ENCODE data around the gene BEST2.

DNA sequence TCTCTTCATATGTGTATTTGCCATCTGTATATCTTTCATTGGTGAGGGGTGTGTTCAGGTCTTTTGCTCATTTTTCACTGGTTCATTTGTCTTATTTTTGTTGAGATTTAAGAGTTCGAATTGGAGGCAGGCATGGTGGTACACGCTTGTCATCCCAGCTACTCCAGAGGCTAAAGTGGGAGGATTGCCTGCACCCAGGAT is 5.4 kb downstream of the ZNF791 start:
- RRBS = no CpG with 5 or more reads among the region's 2 CpGs

GRCh38 chr19:12668023-12668466 is 1.2 kb downstream of the WDR83OS start:
- RRBS = no CpG with 5 or more reads among the region's 6 CpGs

DNA sequence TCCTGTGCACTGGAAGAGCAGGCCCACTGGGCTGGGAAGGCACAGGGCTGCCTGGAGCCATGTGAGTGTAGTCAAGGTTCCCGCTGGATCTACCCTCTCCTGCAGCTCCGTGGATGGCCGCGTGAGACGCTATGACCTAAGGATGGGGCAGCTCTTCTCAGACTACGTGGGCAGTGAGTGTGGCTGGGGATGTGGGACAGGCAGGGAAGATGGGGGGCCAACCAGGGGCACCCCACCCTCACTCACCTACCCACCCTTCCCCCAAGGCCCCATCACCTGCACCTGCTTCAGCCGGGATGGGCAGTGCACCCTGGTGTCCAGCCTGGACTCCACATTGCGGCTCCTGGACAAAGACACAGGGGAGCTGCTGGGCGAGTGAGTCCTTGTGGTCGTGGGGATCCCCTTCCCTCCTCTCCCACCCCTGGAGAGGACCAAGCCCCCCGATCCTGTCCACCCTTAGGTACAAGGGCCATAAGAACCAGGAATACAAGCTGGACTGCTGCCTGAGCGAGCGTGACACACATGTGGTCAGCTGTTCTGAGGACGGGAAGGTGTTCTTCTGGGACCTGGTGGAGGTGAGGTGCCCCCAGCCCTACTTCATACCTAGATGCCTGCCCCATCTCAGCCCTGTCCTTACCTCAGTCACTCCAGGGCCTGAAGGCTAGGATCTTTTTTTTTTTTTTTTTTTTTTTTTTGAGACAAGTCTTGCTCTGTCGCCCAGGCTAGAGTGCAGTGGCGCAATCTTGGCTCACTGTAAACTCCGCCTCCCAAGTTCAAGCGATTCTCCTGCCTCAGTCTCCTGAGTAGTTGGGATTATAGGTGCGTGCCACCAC is 3.7 kb upstream of the WDR83OS start:
- RRBS = no CpG with 5 or more reads among the region's 19 CpGs

GRCh38 chr19:12681033-12681701 is 513 bp downstream of the DHPS start:
- RRBS = under 1% methylated on average over 15 of the region's 38 CpGs

DNA sequence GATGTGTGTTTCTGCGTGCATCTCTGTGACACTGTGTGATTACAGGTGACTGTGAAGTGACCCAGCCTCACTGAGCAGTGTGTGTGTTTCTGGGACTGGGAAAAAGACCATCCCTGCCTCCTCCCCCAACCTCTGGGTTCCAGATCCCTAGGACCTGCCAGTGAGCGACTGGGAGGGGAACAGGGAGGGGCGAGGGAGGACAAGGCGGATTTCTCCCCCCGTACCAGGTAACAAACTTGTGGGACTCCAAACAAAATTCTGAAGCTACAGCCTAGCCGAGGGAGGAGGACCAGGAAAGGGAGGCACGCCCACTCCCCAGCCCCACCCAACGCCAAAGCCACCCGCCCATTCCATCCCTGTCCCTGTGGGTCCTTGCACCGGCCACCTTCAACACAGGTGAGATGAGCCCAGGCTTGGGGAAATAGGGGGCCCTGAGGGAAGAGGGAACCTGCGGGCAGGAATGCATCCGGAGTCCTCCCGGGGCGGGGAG is at the start of gene BEST2:
BEST2 (plus strand) TSS at position 348 of the 490 bp plus-strand sequence.
- RRBS = 10% methylated on average over 5 of the region's 14 CpGs

DNA sequence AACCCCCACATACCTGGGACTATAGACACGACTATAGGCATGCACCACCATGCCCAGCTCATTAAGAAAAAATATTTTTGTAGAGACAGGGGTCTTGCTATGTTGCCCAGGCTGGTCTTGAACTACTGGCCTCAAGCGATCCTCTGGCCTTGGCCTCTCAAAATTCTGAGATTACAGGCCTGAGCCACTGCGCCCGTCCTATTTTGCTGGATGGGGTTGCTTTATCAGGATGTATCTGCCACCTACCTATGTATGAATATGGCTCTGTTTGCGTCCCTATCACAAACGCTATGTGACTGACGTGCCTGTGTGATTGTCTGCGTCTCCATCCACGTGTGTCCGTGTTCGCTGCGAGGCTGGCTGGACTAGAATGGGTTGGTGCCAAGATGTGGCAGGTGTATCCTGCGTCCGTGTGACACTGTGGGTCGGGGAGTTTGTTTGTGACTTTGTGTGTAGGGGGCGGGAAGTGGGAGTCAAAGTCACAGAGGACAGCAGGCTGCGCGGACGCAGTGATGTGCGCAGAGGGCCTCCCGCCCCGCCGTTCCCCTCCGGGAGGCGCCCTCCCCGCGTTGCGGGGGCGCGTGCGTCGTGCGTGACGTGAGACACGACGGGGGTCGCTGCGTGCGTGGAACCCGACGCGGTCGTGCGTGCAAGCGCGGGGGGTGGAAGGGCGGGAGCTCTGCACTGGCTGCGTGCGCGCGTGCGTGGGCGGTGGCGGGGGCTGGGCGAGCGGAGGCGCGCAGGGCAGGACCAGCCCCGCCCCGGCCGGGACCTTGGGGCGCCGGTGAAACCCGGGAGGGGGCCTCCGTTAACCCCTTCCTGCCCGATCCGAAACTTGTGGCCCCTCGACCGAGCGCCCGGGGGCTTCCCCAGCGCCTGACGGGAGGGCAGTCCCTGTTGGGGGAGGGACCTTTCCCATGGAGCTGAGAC is 6.9 kb upstream of the HOOK2 start:
- RRBS = 2% methylated on average over 8 of the region's 73 CpGs

GRCh38 chr19:12791705-12791874 is 304 bp downstream of the JUNB start:
- RRBS = 1% methylated on average over 15 of the region's 15 CpGs

- RRBS = no CpG with 5 or more reads among the region's 3 CpGs
These were observed 1.8 kb downstream of the JUNB start for GRCh38 chr19:12793179-12793335.

DNA sequence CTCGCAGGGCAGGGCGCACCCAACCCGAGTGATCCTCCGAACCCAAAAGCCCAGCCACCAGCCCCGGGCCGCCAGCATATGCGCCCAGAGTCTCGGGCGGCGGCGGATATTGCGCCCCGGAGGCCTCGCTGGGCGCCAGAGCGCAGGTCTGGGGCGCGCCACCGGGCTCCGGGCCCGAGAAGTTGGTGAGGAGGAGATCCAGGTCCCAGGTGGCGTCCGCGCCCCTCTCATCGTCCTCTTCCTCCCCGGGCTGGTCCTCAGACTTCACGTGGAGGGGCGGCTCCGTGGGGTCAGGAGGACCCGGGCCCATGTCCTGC is 1.2 kb downstream of the KLF1 start:
- RRBS = 17% methylated on average over 30 of the region's 30 CpGs

GRCh38 chr19:12895721-12896712 is 5.1 kb downstream of the GCDH start:
- RRBS = 98% methylated on average over 6 of the region's 30 CpGs

- RRBS = under 1% methylated on average over 4 of the region's 25 CpGs
These were observed 778 bp downstream of the CALR start for GRCh38 chr19:12939063-12939711.

- RRBS = no CpG with 5 or more reads among the region's 6 CpGs
These were observed 3.7 kb upstream of the DAND5 start for GRCh38 chr19:12965686-12965971.

DNA sequence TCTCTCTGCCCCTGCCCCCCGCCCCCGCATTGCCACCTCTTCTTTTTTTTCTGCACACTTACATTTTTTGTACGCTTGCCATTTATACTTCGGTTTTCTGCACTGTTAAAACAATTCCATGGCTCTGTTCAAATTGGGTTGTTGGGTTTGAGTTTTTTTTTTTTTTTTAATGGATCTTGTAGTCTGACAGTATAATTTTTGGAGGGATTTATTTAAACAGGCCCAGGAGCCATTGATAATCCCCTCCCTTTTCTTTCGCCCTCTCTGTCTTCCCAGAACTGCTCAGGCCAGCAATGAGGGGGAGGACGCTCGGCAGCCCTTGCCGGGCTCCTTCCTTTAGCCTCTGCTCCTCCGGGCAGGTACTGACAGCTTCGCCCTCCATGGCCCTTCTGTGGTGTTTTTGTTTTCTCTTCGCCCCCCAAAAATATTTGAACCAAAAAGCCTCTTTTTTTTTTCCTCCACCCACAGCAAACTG is 21.3 kb downstream of the NFIX start:
- RRBS = no CpG with 5 or more reads among the region's 11 CpGs

GRCh38 chr19:13019791-13020386 is 24.6 kb downstream of the NFIX start:
- RRBS = no CpG with 5 or more reads among the region's 8 CpGs

- RRBS = 87% methylated on average over 1 of the region's 25 CpGs
These were observed 30.8 kb downstream of the NFIX start for GRCh38 chr19:13025541-13026936.

DNA sequence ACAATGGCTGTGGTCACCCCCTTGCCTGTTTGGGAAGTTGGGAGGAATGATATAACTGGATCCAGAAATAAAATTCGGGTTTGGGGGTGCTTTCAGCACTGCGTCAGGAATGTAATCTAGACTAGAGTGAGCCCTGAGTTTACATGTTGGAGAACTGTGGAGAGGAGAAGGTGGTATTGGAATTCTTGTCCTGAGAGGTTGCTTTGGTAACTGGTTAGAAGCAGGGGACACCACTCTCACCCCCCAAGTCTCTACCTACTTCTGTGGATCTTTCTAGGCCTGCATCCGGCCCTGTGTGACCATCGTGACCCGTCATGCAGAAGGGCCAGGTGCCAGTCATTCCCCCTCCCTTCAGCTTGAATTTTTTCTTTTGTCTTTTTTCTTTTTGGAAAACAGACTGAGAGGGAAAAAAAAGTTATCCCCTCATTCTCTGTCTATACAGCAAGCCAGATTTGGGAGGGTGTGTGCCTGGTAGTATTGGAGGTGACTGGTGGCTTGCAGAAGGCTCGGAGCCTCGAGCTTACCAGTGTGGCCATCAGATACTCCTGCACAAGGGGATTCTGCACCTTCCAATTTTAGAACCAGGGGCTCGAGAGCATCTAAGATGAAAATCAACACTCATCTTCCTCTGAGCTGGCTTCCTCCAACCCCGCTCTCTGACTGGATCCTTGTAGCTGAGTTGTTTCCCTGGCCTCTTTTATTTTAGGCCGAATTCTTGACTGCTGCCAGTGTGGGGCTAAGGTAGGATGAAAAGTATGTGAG is 31.8 kb downstream of the NFIX start:
- RRBS = no CpG with 5 or more reads among the region's 10 CpGs

DNA sequence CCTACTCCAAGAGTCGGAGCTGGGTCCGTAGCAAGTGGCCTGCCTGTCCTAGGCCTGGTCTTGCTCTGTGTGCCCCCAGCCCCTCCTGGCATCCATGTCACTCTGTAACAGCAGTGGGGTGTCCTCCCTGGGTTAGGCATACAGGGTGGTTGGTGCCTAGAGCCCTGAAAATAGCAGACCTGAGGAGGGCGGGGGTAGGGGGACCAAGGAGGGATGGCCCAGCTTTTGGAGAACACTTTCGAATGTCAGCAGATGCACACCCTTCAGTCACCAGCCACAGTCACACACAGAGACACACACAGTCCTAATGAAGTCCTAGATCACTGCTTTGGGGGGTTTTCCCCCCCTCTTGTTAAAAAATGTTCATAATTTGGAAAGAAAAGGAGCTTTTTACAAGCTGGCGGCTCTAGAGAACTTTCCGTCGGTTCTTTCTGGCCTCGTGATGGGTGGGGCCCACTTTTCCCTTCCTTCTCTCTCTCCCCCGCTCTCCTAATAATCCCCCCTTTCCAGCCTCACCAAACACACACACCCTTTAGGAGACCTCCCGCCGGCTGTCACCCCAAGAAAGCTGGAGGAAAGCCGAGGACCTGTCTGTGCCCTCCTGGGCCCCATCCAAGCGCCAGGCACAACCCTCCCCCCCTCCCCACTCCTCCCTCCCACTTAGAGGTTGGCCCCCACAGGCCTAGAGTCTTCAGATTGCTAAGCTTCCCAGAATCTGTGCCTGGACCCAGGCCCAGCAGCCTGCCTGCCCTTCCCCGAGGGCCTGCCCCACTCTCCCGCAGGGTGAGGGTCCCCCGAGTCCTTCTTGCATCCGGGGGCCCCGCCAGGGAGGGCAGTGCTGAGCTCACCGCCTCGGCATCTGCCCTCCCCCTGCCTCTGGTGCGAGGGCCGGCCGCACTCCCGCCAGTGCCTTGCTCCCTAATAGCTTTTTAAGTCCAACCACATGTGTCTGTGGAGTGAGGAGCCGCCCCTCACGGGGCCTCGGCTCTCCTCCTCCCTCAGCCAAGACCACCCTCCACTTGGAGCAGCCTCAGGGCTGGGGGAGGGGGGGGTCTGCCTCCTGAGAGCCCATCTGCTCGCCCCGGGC is 47.7 kb downstream of the LYL1 start:
- RRBS = 8% methylated on average over 4 of the region's 29 CpGs

DNA sequence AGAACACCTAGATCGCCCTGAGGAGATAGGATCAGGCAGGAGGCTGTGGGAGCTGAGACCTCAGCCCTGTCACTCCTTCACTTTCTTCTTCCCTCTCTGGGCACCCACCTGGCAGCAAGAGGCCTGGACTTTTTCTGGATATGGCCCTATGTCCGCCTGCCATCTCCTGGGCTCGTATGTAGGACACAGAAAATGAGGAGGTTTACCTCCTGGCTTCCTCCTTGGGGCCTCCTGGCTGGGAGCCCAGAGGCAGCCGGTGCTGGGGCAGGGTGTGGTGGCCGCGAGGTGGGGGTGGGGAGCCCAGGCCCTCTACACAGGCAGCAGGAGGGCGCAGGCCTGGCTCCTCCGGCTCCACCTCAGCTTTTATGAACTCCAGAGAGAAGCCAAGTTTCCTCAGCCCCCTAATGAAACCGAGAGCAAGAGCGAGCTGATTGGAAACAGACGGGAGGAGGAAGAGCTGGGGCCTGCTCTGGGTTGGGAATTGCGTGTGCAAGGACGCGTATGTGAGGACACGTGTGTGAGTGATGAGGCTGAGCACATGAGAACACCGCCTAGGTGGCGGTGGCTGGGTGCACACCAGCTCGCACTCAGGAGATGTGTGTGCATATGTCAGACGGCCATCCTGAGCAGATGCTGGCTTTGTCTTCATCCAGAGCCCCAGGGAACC is 23.1 kb downstream of the LYL1 start:
- RRBS = 12% methylated on average over 5 of the region's 19 CpGs

- RRBS = 93% methylated on average over 2 of the region's 40 CpGs
These were observed 12.0 kb downstream of the STX10 start for GRCh38 chr19:13138012-13138736.

- RRBS = no CpG with 5 or more reads among the region's 7 CpGs
These were observed 6.7 kb downstream of the IER2 start for GRCh38 chr19:13156834-13157437.

Data from SK-N-MC (cell line).